NB4 (cell line): ENCODE measurements around the gene NLGN1.

DNA sequence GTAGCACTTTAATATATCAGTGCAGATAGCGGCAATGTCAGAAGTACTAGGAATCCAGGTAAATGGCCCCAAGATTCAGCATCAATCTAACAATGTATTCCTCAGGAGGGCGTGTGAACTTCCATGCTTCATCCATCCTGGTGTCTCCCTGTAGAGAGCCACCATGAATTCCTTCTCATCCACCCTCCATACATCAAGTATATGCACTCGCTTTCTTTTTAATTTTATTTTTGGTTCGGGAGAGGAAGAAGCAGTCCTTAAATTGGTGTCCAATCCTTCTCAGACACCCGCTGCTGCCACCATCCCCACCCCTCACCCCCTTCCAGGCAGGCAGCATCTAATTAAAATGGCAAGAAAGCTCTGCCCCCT, 1.6 kb downstream of the TNIK start:
- RRBS = no CpG with 5 or more reads among the region's 5 CpGs

DNA sequence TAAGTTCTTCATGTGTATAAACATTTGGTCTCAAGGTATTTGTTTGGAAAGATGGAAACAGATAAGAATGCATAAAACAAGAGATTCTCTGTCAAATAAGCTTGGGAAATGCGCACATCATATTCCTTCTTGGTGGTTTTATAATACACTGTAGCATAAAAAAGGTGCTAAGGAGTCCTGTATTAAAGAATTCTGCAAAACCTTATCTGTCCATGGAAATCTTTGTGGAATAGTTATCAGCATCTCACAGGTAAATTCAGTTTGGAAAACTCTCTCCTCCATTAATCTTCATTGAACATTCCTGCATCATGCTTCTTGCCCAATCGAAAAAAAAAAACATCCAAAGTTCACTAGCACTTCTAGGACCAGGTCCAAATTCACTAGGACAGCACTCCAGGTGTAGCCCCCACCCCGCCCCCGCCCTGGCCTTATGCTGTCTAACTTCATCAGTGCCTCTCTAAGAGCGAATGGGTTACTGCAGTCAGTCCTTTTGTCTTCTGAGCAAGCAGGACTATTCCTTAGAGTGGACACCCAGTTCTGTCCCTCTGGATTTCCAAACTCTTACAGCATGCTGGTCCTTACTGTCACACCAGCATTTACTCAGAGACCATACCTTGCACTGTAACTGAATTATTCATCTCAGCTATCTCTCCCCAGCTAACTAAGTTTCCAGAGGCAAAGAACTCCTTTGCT, 138.6 kb downstream of the PLD1 start:
- RRBS = no CpG with 5 or more reads among the region's 5 CpGs

DNA sequence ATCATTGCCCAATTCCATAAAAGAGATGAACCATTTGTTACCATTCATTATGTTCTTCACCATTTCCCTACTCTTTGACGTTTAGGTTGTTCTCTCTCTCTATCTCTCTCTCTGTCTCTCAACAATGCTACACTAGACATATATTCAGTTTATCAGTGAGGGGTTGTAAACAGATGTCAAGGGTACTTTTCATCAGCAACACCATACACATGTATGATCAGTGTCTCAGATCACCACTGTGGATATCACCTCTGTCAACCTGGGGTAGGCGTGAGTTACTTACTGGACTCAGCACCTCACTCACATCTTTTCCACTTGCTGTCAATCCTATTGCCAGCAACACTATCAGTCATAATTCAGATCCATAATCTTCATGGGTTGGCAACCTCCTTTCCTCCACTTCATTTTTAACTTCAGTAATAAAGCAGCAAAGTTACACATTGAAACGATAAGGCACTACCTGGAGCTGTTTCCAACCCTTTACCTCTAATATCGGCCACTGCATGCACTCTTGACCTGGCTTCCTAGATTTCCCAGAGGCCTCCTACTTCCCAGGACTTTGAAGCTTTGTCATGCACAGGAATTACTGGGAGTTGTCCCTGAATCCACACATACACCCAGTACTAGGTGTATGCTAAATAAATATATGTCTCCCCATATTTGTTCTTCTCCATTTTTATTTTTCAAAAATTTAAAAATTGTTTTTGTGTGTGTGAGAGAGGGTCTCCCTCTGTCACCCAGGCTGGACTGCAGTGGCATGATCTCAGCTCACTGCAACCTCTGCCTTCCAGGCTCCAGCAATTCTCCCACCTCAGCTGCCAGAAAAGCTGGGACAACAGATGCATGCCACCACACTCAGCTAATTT, 126.2 kb downstream of the PLD1 start:
- RRBS = no CpG with 5 or more reads among the region's 4 CpGs

- RRBS = no CpG with 5 or more reads among the region's 3 CpGs
Measured at GRCh38 chr3:171779270-171779687, 31.0 kb downstream of the PLD1 start.

DNA sequence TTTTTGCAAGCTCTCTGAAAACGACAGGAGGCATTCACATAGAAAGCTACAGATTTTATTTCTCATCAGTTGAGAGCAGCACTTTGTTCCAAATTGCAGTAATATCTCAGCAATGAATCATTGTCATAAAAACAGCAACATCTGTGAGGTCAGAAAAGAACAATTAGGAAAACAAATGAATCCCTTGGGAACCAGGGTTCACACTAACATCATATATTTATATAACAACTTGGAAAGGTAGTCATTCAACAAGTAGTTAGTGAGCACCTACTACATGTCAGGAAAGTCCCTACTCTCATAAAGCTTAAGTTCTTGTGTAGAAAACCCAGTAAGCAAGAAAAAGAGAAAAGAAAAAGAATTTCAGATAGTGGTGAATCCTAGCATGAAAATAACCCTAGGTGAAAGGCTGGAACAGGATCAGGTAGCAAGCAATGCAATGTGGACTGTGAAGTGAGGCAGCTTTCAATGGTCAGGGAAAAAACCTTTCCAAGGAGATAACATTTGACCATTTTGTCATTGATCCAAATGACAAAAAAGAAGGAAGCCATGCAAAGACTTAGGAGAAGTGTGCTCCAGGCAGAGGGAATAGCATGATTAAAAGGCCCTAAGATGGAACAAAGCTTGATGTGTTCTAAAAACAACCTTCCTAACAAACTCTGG, 8.2 kb downstream of the PLD1 start:
- RRBS = no CpG with 5 or more reads among the region's 1 CpG

- RRBS = no CpG with 5 or more reads among the region's 12 CpGs
Measured at GRCh38 chr3:171931971-171932774, 89.0 kb downstream of the TMEM212 start.

- RRBS = no CpG with 5 or more reads among the region's 1 CpG
Measured at GRCh38 chr3:172090174-172090647, 50.8 kb downstream of the FNDC3B start.

DNA sequence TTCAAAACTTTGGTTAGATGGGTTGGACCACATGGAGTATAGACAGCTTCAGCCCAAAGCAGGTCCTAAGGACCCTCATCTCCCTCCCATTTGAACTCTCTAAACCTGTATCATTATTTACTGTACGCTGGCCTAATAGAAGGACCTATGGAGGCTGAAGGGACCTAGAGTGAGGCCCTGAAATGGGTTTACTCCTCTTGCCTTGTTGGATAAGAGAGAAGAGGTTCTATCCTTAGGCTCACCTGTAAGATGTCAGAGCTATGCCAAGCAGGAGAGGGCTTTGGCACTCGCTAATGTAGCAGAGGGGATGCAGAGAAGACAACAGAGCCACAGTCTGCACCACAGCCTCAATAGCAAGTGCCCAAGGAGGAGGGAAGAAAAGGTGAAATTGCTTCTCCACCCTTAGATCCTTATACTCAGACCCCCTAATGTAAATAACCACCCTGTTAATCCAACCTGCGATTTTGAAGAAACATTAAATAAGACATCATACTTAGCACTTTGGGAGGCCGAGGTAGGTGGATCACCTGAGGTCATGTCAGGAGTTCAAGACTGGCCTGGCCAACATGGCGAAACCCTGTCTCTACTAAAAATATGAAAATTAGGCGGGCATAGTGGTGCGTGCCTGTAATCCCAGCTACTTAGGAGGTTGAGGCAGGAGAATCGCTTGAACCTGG, 71.1 kb downstream of the FNDC3B start:
- RRBS = no CpG with 5 or more reads among the region's 8 CpGs

DNA sequence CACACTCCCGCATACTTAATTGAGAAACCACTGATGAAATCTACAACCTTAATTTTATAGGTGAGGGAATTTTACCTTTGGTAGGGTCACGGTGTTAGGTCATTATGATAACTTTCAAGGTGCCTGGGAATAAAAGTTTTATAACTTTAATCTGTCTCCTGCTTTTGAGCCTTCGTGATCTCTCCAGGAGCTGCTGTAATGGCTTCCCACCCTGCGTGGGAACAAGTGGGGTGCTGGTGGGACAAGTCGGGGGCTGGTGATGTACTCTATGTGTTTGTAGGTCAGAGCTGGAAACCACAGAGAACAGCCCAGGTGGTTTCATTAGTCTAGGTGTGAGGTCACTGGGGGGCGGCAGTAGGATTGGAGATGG, 115.3 kb downstream of the FNDC3B start:
- RRBS = no CpG with 5 or more reads among the region's 6 CpGs

DNA sequence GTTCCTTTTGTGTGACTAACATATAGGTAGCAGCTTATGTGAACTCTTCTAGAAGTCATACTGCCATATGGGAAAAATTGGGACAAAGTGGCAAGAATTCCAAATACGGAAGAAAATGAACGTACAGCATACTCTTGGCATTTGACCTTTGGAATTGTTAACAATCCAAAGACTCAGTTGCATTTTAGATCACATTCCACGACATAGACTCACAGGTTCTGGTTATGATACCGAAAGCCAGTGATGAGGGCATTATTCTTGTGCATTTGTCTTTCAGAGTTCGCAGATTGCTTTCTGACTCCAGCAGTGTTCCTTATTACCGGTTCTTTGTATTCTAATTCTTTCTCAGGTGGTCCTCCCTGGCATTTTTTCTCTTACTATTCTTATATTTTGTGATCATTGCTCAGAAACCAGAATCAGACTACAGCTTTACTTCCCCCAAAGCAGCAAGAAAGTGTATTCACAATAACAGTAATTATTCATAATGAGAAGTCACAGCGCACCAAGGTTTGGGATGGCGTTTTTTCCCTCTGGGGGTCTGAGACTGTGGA, 190.1 kb downstream of the GHSR start:
- RRBS = no CpG with 5 or more reads among the region's 8 CpGs

- RRBS = no CpG with 5 or more reads among the region's 2 CpGs
Measured at GRCh38 chr3:172322628-172323074, 125.6 kb downstream of the GHSR start.

GRCh38 chr3:172347035-172347629, 101.1 kb downstream of the GHSR start:
- RRBS = no CpG with 5 or more reads among the region's 2 CpGs

DNA sequence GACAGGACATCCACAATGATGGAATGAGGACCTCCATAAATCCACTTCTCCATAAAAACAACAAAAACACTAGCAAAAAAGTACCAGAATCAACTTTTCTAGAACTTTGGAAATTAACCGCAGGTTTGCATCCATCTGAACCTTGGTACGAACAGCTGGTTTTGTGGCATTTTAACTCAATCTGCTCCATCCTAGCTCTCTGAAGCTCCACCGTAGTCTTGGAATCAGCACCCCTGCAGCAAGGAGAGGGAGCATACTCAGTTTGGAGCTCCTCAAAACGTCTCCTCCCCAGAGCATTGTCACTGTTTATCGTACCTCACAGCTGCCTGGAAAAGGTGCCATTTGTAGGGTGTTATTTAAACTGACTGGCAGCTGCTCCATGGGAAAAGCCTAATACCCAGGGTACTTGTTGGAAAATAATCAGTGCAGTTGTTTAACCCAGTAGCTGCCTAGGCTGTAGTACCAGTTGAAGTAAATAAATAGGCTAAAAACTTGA, 44.1 kb downstream of the GHSR start:
- RRBS = no CpG with 5 or more reads among the region's 5 CpGs

GRCh38 chr3:172536332-172537033, 13.3 kb upstream of the TNFSF10 start:
- RRBS = no CpG with 5 or more reads among the region's 3 CpGs

DNA sequence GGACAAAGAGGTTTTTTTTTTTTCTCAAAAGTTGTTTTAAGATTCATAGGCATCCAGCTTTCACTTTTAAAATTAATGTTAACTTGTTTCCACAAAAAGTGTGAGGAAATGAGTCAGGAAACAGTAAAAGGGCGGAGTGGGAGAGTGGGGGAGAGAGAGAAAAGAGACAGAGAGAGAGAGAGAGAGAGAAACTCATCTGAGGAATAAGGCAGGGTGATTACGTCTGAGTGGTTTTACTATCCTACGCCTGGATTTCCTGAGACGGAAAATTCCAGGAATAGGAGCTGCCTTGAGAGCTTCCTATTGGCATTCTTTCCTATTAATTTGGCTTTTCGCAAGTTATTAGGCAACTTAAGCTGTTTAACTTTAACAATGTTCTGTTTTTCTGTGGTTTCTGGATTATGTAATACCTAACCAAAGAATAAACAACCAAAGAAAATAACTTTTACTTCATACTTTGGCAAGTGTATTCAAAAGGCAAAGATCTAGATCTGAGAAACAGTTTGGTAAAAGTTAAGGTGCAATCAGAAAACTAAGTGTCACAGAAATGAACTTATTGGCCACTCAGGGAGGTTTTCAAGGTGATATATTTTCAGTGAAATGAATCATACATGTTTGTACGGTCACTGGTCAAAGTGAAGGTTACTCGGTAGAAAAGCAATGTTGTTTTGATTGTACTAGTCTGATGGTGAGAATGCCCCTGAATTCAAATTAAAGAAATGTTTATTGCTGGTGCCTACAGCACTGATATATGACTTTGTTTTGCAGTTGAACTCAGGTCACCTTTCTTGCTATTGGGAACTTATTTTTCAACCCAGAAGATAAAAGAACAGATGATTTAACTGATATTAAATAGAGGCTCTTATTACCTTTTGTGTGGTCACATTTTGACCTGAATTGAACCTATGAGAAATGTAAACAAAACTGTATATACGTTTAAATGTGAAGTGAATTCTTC, 39.9 kb upstream of the TNFSF10 start:
- RRBS = no CpG with 5 or more reads among the region's 8 CpGs

- RRBS = no CpG with 5 or more reads among the region's 6 CpGs
Measured at GRCh38 chr3:172594479-172595068, 71.3 kb upstream of the TNFSF10 start.

GRCh38 chr3:172749006-172750043, 1.2 kb upstream of the ECT2 start:
- RRBS = no CpG with 5 or more reads among the region's 11 CpGs

DNA sequence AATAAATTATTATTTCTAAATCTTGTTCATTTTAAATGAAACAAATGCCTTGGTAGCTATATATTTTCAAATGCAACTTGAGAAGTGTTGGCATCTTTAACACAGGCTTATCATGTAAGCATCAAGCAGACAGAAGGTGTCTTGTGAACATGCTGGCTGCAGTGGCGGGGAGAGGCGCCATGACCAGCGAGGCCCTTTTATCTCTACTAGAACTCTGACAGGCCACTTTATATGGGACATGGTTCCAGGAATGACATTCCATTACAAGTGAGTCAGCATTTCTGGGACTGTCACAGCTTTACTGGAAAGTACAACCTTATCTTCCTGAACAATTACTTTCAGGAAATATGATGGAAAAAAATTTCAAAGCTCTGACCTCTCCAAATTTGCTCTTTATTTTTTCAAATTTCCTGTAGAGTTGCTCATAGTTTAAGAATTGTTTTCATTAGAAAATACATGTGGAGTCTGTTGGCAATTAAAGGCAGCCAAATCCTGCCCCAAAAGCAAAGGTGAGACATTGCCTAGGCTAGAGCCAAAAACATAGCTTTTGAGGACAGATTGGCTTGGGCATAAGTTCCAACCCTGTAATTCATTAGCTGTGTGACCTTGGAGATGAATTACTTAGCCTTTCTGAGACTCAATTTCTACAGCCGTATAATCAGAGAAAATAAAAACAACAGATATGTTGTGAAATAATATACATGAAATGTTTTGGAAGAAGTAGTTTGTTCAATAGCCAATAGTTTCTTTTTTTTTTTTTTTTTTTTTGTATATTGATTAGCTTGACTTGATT, 106.7 kb downstream of the ECT2 start:
- RRBS = no CpG with 5 or more reads among the region's 4 CpGs

DNA sequence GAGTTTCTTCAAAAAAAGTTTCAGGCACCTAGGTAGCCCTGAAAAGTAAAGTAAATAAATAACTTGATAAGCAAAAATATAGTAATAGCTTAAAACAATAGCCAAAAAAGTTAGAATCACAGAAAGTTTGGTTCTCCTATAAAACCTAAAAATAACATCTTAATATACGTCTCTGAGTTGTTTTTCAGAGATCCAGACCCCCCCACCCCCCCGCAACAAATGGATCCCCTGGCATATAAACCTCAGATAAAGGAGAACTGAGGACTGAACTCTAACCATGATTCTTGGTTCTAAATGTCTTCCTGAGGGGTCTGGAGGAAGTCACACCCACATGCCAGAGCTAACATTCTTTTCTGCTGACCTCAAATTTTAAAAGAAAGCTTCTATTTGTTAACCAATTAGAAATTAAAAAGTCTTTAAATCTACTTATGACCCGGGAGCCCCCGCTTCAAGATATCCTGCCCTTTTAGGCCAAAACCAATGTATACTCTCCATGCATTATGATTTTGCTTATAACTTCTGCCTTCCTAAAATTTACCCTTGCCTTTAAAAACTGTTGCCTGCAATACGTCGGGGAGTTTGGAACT, 188.2 kb downstream of the ECT2 start:
- RRBS = no CpG with 5 or more reads among the region's 6 CpGs

- RRBS = 72% methylated on average over 31 of the region's 61 CpGs
Measured at GRCh38 chr3:173397371-173398064, at the start of gene NLGN1. NLGN1 (plus strand) TSS chr3:173397744.